Gallbladder (tissue), 1 donor: ENCODE results near the genes CDKL5, PPEF1 and CNKSR2.

DNA sequence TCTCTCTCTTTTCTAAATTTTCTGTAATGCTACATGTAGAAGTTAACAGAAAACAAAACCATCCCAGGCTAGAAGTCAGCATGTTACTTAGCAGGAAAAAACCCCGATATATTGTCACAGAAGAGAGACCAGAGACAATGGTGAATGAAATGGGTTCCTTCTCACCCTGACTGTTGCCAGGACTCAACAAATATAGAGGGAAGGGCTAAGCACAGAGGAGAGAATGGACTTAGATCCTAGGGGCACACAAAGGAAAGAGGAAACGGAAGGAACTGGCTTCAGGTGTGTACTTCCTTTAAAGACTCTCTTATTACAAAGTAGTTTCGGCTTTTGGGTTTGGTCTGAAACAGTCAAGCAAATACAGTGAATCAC is 46.2 kb upstream of the S100G start:
- PRO-cap = no peak

GRCh38 chrX:16711203-16711660 is 1.2 kb downstream of the CTPS2 start:
- PRO-cap = no peak

DNA sequence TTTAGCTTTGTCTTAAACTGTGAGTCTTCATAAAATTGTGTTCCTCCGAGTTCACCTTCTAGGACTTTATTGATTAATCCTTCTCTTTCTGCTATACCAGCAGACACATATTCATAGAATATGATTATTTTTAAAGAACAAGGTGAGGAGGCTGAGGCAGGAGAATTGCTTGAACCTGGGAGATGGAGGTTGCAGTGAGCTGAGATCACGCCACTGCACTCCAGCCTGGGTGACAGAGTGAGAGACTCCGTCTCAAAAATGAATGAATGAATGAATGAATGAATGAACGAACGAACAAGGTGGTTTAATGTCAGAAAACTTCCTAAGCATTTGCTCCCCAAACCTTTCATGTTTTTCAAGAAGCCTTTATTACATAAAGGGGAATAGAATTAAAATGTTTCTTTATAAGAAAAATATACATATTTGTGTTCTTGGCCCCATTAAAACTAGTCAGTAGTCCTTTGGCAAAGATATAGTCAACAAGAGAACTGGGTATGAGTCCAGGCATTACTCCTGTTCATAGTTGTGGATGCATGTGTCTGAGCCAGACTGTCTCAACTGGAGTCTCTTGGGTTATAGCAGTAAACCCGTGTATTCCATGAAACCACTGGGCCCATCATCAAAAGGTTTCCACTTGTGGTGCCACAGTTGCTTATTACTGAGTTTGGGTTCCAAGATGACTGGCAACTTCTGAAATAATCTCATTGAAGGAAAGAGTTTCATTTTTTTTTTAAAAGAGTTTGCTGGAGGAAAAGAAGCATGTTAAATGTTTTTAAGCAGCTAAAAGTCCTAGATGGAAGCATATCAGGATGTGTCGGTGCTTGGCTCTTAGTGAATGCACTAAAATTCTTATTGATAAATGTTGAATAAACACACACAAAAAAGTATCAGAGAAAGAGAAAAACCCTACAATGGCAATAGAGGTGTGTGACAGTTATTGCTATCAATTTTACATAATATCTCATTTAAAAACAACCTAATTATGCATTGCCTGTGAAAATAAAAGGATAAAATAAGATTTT is 24.5 kb upstream of the TXLNG start:
- PRO-cap = no peak

DNA sequence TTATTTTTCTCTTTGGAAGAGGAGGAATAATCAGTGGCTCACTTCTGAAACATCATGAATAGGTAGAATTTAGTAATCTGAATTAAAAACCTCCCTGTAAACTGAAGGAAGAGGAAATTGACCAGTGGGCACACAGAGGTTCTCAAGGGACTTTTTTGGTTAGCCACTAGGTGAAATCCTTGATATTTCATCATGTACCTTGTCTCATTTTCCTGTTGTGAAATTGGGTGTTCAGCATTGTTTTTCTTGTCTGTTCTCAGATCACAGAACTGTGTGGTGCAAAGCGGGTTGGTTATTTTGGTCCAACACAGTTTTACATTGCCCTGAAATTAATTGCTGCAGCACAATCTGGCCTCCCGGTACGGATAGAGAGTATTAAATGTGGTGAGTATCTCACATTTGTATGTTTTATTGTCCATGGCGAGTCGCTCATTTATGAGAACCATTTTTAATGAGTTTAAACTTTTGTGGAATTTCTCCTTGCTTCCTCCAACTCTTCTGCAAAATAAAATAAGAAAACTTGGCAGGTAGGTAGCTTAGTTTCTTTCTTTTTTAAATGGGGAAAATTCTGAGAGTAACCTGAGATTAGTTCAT is 59.6 kb downstream of the REPS2 start:
- PRO-cap = no peak

- PRO-cap = no peak
Observed at GRCh38 chrX:17081637-17082442, 135.4 kb downstream of the REPS2 start.

DNA sequence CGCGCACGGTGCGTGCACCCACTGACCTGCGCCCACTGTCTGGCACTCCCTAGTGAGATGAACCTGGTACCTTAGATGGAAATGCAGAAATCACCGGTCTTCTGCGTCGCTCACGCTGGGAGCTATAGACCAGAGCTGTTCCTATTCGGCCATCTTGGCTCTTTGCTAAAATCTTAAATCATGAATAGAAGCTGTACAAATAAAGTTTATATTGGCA is 26.7 kb upstream of the NHS start:
- PRO-cap = no peak

DNA sequence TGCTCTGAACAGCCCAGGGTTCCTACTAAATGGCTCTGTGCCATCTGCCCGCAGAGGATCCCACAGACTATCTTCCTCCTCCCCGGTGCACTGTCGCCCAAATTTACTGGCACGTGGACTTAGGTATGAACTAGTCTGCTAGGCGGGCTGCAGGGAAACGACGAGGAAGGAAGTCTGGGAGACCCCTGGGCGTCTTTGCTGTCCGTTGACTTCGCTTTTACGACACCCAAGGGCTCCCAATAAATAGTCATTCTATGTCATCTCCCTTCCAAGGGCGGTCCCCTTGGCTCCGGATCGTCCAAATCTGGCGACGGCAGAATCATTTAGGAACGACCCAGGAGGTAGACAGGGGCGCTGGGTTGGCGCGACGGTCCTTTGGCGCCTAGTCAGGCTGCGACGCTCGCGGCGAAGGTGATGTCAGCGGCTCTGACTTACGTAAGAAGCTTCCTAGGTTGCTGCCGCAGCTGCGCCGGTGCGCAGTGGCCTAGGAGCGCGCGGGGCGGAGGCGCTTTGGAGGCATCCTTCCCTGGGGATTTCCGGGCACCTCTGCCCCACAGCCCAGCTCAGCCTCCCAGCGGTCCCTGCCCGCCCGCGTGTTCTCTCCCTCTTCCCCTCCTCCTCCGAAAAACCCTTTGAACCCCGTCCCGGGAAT is 2.2 kb downstream of the NHS start:
- PRO-cap = bidirectional peak, plus-strand start at position 487 of the sequence, minus-strand start at position 413 of the sequence

DNA sequence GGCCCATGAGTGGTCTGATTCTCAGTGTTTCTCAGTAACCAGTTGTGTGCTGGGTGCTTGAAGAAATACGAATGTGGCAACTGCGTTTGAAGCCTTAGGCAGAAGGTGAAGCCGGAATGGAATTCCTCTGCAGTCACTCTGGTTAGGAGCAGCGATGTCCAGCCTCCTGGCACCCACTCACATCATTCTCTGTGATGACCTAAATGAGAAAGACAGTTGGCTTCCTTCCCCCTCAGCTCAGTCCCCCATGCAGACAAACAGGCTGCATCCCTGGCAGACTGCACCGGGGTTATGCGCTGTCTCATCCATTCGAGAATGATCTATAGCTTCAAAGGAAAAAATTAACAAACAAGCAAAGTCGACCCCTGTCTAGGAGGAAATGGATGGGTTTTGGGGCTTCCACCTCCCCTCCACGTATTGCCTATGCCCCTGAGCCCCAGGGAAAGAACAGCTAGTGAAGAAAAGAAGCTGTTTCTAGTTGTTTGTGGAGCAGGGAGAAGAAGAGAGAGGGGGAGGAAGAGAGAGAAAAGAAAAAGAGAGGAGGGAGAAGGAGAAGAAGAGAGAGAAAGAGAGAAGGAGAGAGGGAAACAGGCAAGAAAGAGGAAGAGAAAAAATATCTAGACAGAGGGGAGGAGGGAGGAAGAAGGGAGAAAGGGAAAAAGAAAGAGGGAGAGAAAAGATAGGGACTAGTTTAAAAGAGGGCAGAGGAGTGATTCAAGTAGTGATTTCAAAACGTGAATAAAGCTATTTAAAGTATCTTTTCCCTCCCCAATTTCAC is 169.9 kb upstream of the SCML1 start:
- PRO-cap = no peak

DNA sequence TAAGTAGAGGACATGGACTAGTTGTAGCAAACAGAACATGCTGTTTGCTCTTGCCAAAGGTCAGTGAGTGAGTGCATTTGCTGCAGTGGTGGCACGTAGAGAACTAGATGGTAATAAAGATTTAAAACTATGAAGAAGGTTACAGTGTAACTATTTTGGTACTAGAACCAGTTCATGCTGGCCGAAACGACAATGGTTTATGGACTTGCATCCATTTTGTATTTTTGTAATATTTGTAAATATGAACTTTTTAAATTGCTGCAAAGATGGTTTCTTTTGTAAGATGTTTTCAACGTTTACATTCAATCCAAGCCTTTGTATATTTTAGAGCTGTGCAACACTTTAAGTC is 1.8 kb upstream of the SCML1 start:
- PRO-cap = no peak

GRCh38 chrX:17786941-17787517 is 49.7 kb downstream of the SCML1 start:
- PRO-cap = no peak

DNA sequence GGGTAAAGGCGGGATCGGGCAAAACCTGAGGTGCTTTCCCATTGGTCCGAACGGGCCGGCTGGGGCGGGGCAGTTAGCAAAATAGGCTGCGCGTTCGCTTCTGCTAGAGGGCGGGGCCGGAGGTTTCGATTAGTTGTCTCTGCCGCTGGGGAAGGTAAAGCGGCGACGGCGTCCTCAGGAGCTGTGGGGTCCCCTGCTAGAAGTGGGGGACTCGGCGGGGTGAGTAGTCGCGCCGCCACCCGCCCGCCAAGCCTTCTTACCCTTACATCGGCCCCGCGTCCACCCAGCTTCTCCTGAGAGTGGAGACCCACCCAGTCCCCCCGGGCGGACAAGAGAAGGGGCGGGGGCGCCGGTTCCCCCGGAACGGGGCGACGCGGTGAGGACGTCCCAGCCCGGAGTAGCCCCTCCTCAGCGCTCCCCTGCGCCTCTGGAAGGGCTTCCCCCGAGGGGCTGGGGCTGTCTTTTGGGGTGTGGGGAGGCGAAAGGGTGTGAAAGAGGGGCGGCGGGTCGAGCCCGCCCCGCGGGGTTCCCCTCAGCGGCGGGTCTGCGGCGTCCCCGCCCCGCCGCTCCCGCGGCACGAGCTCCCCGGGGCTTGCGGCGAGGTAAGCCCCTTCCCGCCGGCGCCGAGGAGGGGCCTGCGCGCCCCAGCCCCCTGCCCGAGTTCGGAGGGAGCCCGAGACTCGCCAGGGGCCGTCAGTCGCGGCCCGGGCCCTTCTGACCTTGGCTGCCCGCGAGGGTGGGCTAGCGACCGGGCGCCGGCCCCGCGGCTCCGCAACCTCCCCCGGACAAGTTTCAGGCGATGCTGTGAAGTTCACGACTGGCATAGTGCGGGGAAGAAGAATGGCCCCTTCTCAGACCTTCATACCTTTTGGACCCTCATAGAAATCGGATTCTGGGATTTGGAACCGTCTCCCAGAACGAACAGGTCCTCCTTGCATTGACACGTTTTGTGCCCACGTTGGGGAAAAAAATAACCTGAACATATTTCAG is at the start of gene CDKL5:
Gene CDKL5, plus strand, starts transcription at position 132 of the 990 bp plus-strand sequence.
- PRO-cap = bidirectional peak, plus-strand start at position 157 of the sequence, minus-strand start outside the sequence

GRCh38 chrX:18707276-18707872 is at the start of gene PPEF1:
PPEF1 (plus strand) TSS chrX:18707645.
- PRO-cap = no peak

- PRO-cap = no peak
Observed at GRCh38 chrX:18883689-18884066, 100.2 kb downstream of the PHKA2 start.

DNA sequence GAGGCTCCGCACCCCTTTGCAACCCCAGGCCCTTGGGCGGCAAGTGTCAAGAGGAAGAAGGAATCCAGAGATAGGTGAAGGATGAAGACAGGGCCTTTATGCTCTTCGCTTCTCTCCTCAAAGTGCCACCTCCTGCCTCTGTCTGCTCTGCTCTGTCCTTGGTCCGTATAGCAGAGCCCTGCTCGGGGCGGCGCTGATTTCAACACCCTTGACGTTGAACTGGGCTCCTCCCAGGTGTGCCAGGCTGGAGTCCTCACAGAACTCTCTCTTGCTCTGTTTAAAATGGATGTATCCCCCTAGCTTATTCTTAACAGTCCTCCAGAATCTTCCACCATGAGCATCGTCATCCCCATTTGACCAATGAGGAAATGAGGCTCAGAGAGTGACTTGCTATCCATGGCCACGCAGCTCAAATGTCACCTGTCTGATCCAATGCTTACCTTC is 99.8 kb downstream of the PHKA2 start:
- PRO-cap = no peak

DNA sequence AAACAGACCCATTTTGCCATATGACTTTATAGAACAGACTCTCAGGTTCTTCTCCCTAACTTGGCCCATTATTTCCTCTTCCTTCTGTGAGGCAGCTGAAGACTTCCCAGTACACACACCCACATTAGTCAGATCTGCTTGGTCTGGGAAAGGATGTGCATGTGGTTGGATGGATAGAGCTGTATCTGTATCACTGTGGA is 133.9 kb upstream of the MAP3K15 start:
- PRO-cap = no peak

DNA sequence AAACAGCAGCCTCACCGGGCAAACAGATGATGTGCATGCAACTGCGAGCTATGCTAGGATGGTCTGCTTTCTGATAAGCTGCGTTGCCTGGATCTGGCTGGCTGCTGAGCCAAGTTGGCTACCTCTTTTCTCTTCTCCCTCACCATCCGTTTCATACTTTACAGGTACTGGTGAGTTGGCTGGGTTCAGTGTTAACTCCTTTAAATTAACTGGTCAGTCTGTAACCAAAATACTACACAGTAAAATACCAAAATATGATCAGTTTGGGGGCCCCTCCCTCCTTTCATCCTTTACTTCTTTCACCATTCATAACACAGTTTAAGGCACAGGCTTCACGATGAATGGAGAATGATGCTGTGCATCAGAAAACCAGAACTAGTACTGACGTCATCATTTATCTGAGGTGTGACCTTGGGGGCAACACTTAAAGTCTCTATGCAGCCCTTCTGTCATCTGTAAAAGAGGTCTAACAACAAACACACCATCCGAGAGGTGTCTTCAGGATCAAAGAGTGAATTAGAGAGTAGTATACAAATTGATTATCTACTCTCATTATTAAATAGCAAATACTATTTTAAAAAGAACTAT is 135.5 kb downstream of the SH3KBP1 start:
- PRO-cap = no peak

- PRO-cap = unidirectional peak, minus-strand start at chrX:19799773
Observed at GRCh38 chrX:19799548-19800287, 87.7 kb downstream of the SH3KBP1 start.

DNA sequence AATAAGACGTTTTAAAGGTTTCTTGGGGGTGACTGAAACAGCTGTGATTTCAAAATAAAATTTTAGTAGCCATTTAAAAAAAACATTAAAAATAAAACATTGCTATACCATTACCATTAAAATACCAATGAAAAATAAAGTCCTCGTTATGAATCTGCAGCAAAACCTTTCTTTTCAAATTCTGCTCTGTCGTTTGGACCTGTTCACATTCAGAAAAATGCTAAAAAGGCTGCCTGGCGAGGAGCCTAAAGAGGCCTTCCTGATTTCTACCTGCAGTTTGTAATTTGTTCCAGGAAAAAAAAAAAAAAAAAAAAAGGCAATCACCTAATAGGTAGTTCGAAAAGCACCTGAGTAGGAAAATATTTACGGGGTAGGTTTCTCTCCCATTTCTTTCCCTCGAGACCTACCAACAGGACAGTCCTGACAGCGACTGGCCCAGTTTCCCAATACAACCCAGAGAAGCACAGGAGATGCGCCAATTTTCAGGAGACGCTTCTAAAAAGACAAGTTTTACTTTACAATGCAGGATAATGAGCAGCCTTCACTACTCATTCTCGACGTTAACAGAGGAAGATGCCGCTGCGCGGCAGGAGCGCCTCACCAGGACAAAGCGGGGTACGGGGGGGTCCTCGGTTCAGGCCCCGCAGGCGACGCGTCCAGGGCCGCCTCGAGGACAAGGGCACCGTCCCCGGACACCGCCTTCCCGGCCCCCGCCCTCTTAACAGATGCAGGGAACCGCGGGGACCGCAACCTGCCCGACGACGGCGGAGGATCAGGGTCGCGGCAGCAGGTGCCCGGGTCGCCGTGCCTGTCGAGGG is 803 bp downstream of the BCLAF3 start:
- PRO-cap = unidirectional peak, plus-strand start at position 387 of the sequence

DNA sequence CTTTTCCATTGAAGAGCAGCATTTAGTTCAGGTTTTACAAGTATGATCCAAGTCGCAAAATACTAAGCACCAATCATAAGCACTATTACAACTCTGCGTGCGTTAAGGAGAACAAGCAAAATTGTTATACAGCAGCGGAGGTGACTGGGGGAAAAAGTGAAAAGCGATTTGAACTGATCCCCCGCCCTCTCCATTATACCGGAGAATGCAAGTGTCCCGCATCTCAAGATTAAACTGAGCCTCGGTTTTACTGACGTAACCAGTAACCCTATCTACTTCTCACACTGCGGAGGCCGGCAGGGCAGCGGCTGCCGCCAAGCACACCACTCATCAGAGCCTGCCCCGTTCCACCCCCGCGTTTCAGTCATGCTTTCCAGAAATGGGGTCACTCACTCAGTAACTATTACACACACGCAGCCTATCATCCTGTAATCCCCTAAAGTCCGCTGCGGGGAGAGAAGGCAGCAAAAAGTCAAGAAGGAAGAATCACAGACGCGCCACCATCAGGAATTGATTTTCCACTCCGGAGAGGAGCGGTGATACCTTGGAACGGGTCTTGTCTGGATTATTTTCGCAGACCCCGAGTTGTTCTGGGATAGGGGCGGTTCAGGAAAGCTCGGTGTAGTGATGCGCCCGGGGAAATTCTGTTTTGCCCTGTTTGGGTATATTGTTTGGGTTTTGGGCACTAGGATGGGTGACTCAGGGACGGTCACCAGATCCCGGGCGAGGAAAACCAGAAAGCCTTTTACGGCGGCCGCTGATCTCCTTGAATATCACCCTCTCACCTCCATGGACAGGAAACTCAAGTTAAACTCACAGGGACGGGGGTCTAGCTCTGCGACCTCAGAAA is 1.4 kb downstream of the RPS6KA3 start:
- PRO-cap = bidirectional peak, plus-strand start at position 431 of the sequence, minus-strand start at position 197 of the sequence

- PRO-cap = bidirectional peak, plus-strand start at chrX:21374456, minus-strand start at chrX:21374155
Observed at GRCh38 chrX:21373962-21374831, at the start of gene CNKSR2. CNKSR2 (plus strand) TSS chrX:21374418.